Measurements from ENCODE around the genes OR6X1, OR6T1, OR10S1, OR8G5 and HEPACAM.

- RRBS = no CpG with 5 or more reads among the region's 2 CpGs
CAGE:
- cytosol, long polyA plus RNA = no peak
- long polyA plus RNA = no peak
- nucleus, long polyA plus RNA = no peak
Observed at GRCh38 chr11:123754337-123754789, at the start of gene OR6X1. TSS of gene OR6X1 (minus strand) at chr11:123754518.

- RRBS = no CpG with 5 or more reads among the region's 3 CpGs
CAGE:
- cytosol, long polyA plus RNA = no peak
- long polyA plus RNA = no peak
- nucleus, long polyA plus RNA = no peak
Observed at GRCh38 chr11:123943729-123944117, at the start of gene OR6T1. TSS of gene OR6T1 (minus strand) at chr11:123943838.

DNA sequence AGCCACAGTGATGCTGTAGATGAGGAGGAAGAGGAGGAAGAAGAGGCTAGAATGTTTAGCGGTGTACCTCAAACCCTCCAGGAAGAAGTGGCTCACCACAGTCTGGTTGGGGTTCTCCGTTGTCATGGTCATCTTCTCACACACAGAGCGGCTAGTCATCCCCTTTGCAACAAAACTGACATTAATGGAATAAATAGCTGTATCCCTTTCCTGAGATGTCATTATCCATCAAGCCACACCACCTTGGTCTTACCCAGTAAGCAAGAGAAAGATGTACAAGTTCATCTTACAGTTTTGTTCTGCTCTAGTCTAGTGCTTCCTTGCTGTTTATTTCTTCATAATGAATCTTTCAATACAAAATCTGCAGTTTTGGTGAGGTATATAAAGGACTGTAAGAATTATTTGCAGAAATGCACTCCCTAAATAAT is at the start of gene OR10S1:
OR10S1 (minus strand) TSS at position 249 of the 428 bp plus-strand sequence.
- RRBS = no CpG with 5 or more reads among the region's 3 CpGs
CAGE:
- cytosol, long polyA plus RNA = no peak
- long polyA plus RNA = no peak
- nucleus, long polyA plus RNA = no peak

- RRBS = no CpG with 5 or more reads among the region's 4 CpGs
CAGE:
- cytosol, long polyA plus RNA = no peak
- long polyA plus RNA = no peak
- nucleus, long polyA plus RNA = no peak
Observed at GRCh38 chr11:124113833-124114441, 1.3 kb upstream of the VWA5A start.

GRCh38 chr11:124115983-124116296 is 690 bp downstream of the VWA5A start:
- RRBS = 78% methylated on average over 2 of the region's 5 CpGs
CAGE:
- cytosol, long polyA plus RNA = no peak
- long polyA plus RNA = no peak
- nucleus, long polyA plus RNA = no peak

DNA sequence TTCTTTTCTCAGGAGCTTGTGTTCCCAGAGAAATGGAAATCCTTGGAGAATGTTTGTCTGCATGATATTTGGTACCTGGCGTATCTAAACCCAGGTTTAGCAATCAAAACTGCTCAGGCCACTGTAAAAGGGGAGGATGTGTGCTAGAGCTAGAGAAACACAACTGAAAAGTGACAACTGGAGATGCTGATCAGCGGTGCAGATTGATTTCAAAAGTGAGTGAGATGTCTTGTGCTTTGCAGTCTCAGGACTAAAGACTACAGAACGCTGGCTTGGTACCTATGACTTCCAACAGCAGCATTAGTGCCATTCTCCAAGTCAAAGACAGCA is at the start of gene OR8G5:
OR8G5 (plus strand) TSS at position 116 of the 330 bp plus-strand sequence.
- RRBS = no CpG with 5 or more reads among the region's 3 CpGs
CAGE:
- cytosol, long polyA plus RNA = no peak
- long polyA plus RNA = no peak
- nucleus, long polyA plus RNA = no peak

DNA sequence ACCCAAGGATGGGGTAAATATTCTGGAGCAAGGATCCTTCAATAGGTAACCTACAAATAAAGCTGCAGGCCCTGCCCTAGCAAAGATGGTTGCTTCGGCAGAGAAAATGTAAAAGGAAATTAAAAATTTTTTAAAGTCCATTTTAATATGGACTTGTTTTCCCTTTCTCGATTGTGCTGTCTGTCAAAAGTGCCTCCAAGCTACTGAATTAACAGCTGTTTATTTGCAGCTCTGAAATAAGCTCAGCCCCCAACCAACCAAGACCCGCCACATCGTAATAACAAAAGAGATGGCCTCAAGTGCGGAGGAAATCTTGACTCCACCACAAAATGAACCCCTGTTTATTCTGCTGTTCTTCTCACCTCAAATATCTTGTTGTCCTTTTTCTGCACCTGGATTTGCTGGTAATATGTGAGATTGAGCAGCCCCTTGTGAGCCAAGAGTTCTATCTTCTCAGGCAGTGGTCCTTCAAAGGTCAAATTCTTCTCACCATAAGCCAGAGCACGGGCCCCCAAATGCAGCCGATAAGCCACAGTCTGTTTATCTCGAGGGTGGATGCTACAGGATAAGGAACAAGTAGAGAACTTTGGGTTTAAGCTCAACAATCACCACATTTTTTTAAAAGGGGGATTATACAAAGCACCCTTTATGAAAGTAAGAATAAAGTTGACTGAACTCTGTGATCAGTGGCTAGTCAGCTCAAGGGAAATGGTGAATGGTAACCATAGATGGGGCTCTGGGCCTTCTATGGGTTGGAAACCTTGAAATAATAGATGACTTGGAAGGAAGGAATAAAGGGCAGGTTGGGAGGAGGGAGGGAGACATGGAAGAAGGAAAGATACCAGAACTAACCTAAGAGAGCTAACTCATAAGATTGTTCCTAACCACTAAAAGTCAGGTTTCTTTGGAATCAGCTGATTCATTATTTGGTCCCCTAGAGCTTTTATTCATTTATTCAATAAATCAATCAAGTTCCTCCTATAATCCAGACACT is 15.8 kb downstream of the TBRG1 start:
- RRBS = no CpG with 5 or more reads among the region's 8 CpGs
CAGE:
- cytosol, long polyA plus RNA = no peak
- long polyA plus RNA = no peak
- nucleus, long polyA plus RNA = no peak

- RRBS = 72% methylated on average over 3 of the region's 18 CpGs
CAGE:
- cytosol, long polyA plus RNA = no peak
- long polyA plus RNA = no peak
- nucleus, long polyA plus RNA = no peak
Observed at GRCh38 chr11:124750423-124751660, 1.2 kb downstream of the VSIG2 start.

- RRBS = 94% methylated on average over 13 of the region's 44 CpGs
CAGE:
- cytosol, long polyA plus RNA = no peak
- long polyA plus RNA = no peak
- nucleus, long polyA plus RNA = no peak
Observed at GRCh38 chr11:124759852-124760781, 2.0 kb downstream of the ESAM start.

GRCh38 chr11:124935732-124936643 is at the start of gene HEPACAM:
TSS of gene HEPACAM (minus strand) at chr11:124936047.
- RRBS = no CpG with 5 or more reads among the region's 14 CpGs
CAGE:
- cytosol, long polyA plus RNA = no peak
- long polyA plus RNA = no peak
- nucleus, long polyA plus RNA = no peak

- RRBS = no CpG with 5 or more reads among the region's 8 CpGs
CAGE:
- cytosol, long polyA plus RNA = no peak
- long polyA plus RNA = no peak
- nucleus, long polyA plus RNA = no peak
Observed at GRCh38 chr11:125070647-125071283, 7.7 kb downstream of the SLC37A2 start.

GRCh38 chr11:125086629-125087131 is 23.6 kb downstream of the SLC37A2 start:
- RRBS = 100% methylated on average over 1 of the region's 10 CpGs
CAGE:
- cytosol, long polyA plus RNA = no peak
- long polyA plus RNA = no peak
- nucleus, long polyA plus RNA = no peak

DNA sequence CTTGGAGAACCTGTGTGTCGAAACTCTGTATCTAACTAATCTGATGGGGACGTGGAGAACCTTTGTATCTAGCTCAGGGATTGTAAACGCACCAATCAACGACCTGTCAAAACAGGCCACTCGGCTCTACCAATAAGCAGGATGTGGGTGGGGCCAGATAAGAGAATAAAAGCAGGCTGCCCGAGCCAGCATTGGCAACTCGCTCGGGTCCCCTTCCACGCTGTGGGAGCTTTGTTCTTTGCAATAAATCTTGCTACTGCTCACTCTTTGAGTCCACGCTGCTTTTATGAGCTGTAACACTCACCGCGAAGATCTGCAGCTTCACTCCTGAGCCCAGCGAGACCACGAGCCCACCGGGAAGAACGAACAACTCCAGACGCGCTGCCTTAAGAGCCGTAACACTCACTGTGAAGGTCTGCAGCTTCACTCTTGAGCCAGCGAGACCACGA is 21.1 kb downstream of the TMEM218 start:
- RRBS = no CpG with 5 or more reads among the region's 21 CpGs
CAGE:
- cytosol, long polyA plus RNA = no peak
- long polyA plus RNA = no peak
- nucleus, long polyA plus RNA = no peak

- RRBS = no CpG with 5 or more reads among the region's 14 CpGs
CAGE:
- cytosol, long polyA plus RNA = no peak
- long polyA plus RNA = no peak
- nucleus, long polyA plus RNA = no peak
Observed at GRCh38 chr11:125343700-125344103, 152.4 kb downstream of the FEZ1 start.

GRCh38 chr11:125404033-125404732 is 91.9 kb downstream of the FEZ1 start:
- RRBS = no CpG with 5 or more reads among the region's 12 CpGs
CAGE:
- cytosol, long polyA plus RNA = no peak
- long polyA plus RNA = no peak
- nucleus, long polyA plus RNA = no peak

DNA sequence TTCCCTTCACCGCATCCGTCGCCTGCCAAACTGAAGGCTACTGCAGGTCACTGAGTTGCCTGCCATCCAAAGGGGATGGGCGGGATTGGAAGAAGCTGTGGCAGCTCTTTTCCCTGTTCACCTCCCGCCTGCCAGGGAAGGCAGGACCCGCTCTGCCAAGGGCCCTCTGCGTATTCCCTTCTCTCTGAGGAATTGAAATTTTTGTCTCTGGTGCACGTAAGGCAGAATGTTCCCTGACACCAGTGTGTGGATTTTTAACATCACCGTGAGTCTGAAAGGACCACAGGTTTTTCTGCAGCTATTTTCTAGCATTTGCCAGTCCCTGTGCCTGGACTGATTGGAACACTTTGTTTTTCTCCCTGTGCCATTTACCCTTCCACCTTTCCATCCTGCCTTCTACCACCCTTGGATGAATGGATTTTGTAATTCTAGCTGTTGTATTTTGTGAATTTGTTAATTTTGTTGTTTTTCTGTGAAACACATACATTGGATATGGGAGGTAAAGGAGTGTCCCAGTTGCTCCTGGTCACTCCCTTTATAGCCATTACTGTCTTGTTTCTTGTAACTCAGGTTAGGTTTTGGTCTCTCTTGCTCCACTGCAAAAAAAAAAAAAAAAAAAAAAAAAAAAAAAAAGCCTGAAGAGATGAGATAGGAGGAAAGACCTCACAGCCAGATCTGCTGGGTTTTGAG is 8.9 kb upstream of the STT3A start:
- RRBS = no CpG with 5 or more reads among the region's 9 CpGs
CAGE:
- cytosol, long polyA plus RNA = no peak
- long polyA plus RNA = no peak
- nucleus, long polyA plus RNA = no peak

- RRBS = no CpG with 5 or more reads among the region's 8 CpGs
CAGE:
- cytosol, long polyA plus RNA = no peak
- long polyA plus RNA = no peak
- nucleus, long polyA plus RNA = no peak
Observed at GRCh38 chr11:126083933-126084338, 21.3 kb upstream of the CDON start.

DNA sequence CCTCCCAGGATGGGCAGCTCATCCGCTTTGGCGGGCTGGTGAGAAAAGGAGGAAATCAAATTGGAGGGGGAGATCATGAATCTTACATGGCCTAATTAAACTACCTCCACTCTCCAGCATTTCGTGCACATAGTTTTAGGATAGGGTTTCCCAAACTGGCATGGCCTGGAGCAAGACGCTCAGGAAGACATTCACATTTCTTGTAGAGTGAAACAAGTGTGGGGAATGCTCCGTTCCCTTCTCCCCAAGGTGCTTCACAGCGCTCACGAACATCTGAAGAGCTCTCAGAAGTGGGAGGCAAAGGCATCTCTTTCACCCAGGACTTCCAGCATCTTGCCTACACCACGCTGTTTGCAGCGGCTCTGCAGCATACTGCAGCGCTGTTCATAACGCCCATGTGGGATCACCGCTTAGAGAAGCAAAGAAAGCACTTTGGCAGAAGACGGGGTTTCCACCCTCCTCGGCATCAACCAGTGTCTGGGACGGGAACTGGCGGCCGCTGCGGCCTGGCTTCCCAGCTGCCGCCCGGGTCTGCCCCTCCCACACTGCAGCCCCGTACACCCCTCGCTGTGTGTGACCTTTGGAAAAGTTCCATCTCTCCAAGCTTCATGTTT is 702 bp upstream of the TIRAP start:
- RRBS = no CpG with 5 or more reads among the region's 22 CpGs
CAGE:
- cytosol, long polyA plus RNA = no peak
- long polyA plus RNA = no peak
- nucleus, long polyA plus RNA = no peak

GRCh38 chr11:126331959-126332903 is 23.3 kb upstream of the ST3GAL4 start:
- RRBS = 36% methylated on average over 3 of the region's 12 CpGs
CAGE:
- cytosol, long polyA plus RNA = no peak
- long polyA plus RNA = no peak
- nucleus, long polyA plus RNA = no peak

- RRBS = no CpG with 5 or more reads among the region's 6 CpGs
CAGE:
- cytosol, long polyA plus RNA = no peak
- long polyA plus RNA = no peak
- nucleus, long polyA plus RNA = no peak
Observed at GRCh38 chr11:126354551-126355019, 901 bp upstream of the ST3GAL4 start.

Measured in SK-N-SH (cell line).